ENCODE measurements around a stretch of chr1.

GRCh38 chr1:17404204-17404786, 32.3 kb downstream of the PADI6 start:
- PRO-cap, 3 experiments, result no peak in any of the 3 experiments
- RAMPAGE, long total RNA, 2 experiments, result no peak in any of the 2 experiments
- RRBS, result no CpG with 5 or more reads among the region's 14 CpGs

DNA sequence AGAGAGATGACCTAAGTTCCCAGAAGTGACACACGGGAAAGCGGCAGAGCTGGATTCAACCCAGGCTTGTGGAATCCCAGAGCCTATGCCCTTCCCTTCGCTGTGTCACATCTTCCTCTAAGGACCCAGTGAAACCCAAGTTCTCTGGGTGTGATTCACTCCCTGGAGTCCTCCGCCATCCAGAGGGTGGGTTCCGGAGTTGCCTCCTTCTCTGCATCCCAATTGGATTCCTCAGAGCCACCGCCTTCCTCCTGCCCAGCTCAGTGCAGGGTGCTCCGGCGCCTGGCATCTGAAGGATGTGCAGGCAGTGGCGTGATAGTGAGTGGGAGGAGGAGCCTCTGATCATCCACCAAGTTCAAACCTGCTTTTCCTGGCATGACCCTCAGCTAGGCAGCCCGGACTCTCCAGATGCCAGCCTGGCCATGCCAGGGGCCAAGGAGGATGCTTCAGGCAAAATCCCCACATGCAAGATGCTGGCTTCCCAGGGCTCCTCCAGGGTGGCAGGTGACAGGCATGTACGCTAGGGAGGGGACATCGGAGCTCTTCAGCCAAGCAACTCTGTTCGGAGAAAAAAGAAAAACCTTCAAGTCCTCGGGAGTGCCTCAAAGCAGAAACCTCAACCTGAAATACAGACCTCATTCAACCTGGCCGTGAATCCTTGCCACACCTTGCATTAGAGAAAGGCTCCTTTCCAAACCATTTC, 20.9 kb upstream of the RCC2 start:
- PRO-cap, 3 experiments, result no peak in any of the 3 experiments
- RAMPAGE, long total RNA, 2 experiments, result no peak in any of the 2 experiments
- RRBS, result 75% methylated on average over 3 of the region's 15 CpGs

- PRO-cap, 3 experiments, result no peak in any of the 3 experiments
- RAMPAGE, long total RNA, 2 experiments, result no peak in any of the 2 experiments
- RRBS, result no CpG with 5 or more reads among the region's 2 CpGs
These were observed 13.4 kb upstream of the ARHGEF10L start for GRCh38 chr1:17525919-17526623.

- PRO-cap, 3 experiments, result no peak in any of the 3 experiments
- RAMPAGE, long total RNA, 2 experiments, result no peak in any of the 2 experiments
- RRBS, result 96% methylated on average over 4 of the region's 22 CpGs
These were observed 95.0 kb downstream of the ARHGEF10L start for GRCh38 chr1:17634169-17635137.

- PRO-cap, 3 experiments, result no peak in any of the 3 experiments
- RAMPAGE, long total RNA, 2 experiments, result no peak in any of the 2 experiments
- RRBS, result no CpG with 5 or more reads among the region's 7 CpGs
These were observed 491 bp upstream of the IGSF21 start for GRCh38 chr1:18107162-18107451.

DNA sequence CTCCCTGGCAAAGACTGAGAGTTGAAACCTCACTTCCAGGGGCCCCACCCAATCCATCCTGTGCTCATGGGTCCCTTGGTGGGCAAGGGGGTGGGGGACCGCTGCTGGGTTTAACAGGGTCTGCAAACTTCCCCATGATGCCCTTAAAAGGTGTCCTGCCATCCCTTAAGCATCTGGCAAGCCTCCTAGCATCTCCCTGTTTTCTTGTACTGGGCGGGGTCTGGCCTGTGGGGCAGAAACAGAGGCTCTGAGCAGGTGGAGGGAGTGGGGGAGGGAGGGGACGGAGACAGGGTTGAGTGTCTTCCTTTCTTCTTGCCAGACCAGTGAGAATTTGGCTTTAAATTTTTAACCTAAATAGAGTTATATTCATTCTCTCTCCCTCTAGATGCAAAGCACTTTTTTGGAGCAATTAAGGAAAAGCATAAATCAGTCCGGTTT, 25.1 kb downstream of the IGSF21 start:
- PRO-cap, 3 experiments, result no peak in any of the 3 experiments
- RAMPAGE, long total RNA, 2 experiments, result no peak in any of the 2 experiments
- RRBS, result no CpG with 5 or more reads among the region's 4 CpGs

DNA sequence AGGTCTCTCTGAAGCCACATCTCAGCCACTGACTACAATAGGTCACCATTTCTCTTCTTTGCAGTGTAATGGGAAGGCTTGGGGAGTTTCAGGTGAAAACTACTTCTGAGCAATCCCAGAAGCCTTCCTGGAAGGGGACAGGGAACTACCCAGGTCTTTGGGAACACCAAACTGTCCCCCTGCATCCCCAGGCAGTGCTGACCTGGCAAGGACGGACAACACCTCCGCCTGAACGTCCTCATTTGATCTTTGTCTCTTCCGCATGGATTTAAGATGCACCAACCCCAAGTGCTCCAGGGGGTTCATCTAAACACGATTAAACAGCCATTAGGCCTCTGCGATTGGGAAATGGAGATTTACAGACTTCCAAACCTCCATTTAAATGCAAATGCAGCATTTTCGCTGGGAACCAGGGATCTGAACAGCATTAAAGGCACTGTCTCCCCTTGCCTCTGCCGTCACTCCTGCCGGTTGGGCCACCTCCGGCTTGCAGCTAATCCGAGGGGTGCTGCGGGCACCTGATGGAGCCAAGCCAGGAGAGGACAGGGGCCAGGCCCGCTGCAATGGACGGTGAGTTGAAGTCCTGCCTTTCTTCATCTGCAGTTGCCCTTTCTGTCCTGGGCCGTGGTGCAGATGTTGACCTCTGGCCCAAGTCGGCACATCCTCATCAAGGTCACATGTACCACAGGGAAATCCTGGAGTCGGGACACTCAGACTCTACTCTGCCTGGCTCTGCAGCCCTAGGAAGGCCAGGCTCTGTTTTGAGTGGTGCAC, 70.4 kb upstream of the KLHDC7A start:
- PRO-cap, 3 experiments, result no peak in any of the 3 experiments
- RAMPAGE, long total RNA, 2 experiments, result no peak in any of the 2 experiments
- RRBS, result no CpG with 5 or more reads among the region's 17 CpGs

- PRO-cap, 3 experiments, result no peak in any of the 3 experiments
- RAMPAGE, long total RNA, 2 experiments, result no peak in any of the 2 experiments
- RRBS, result no CpG with 5 or more reads among the region's 12 CpGs
These were observed 16.2 kb upstream of the KLHDC7A start for GRCh38 chr1:18464222-18465145.

DNA sequence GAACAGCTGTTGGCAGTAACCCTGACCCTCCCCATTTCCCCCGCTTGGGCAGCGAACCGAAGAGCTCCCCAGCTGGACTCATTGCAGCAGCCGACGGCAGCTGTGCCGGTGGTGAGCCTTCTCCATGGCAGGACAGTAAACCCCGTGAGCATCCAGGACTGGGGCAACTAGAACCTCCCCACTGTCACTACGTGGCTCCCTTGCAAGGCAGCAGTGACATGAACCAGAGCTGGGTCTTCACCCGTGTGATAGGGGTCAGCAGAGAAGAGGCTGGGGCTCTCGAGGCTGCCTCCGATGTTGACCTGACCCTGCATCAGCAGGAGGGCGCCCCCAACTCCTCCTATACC, 661 bp downstream of the KLHDC7A start:
- PRO-cap, 3 experiments, result no peak in any of the 3 experiments
- RAMPAGE, long total RNA, 2 experiments, result no peak in any of the 2 experiments
- RRBS, result no CpG with 5 or more reads among the region's 12 CpGs

- PRO-cap, 3 experiments, result peak in 1 of 3 experiments; most common minus-strand start chr1:18639566 (in 1)
- RAMPAGE, long total RNA, 2 experiments, result no peak in any of the 2 experiments
- RRBS, result no CpG with 5 or more reads among the region's 5 CpGs
These were observed 8.7 kb downstream of the PAX7 start for GRCh38 chr1:18639307-18639729.

DNA sequence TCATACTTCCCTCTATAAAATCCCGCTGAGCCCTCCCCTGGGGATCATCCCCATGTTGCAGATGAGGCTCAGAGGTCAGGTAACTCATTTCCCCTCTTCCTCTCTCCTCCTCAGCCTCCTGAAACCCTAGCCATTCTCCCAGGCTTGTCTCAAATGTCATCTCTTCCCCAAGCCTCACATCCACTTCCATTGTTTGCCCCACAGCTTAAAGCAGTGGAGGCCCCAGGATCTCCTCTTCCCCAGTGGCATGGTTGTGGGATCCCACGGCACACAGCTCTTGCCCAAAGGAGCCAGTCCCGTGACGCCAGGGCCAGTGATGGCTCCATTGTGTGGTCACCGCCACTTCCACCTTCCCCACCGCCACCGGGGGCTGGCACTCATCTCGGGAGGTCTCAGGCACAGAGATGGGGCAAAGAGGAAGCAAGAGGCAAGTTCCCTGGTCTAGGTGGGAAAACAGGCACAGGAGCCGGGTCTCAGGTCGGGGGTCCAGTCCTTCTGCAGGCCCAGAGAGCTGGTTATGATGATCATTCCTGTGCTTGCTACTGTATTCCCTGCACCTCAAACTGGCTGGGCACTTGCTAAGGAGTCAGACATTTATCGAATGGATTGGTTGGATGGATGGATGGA, 22.9 kb upstream of the ALDH4A1 start:
- PRO-cap, 3 experiments, result no peak in any of the 3 experiments
- RAMPAGE, long total RNA, 2 experiments, result no peak in any of the 2 experiments
- RRBS, result 94% methylated on average over 3 of the region's 11 CpGs

GRCh38 chr1:18955095-18955416, 1.4 kb downstream of the IFFO2 start:
- PRO-cap, 3 experiments, result no peak in any of the 3 experiments
- RAMPAGE, long total RNA, 2 experiments, result no peak in any of the 2 experiments
- RRBS, result no CpG with 5 or more reads among the region's 7 CpGs

- PRO-cap, 3 experiments, result no peak in any of the 3 experiments
- RAMPAGE, long total RNA, 2 experiments, result no peak in any of the 2 experiments
- RRBS, result no CpG with 5 or more reads among the region's 15 CpGs
These were observed 113.6 kb upstream of the IFFO2 start for GRCh38 chr1:19069946-19070549.

DNA sequence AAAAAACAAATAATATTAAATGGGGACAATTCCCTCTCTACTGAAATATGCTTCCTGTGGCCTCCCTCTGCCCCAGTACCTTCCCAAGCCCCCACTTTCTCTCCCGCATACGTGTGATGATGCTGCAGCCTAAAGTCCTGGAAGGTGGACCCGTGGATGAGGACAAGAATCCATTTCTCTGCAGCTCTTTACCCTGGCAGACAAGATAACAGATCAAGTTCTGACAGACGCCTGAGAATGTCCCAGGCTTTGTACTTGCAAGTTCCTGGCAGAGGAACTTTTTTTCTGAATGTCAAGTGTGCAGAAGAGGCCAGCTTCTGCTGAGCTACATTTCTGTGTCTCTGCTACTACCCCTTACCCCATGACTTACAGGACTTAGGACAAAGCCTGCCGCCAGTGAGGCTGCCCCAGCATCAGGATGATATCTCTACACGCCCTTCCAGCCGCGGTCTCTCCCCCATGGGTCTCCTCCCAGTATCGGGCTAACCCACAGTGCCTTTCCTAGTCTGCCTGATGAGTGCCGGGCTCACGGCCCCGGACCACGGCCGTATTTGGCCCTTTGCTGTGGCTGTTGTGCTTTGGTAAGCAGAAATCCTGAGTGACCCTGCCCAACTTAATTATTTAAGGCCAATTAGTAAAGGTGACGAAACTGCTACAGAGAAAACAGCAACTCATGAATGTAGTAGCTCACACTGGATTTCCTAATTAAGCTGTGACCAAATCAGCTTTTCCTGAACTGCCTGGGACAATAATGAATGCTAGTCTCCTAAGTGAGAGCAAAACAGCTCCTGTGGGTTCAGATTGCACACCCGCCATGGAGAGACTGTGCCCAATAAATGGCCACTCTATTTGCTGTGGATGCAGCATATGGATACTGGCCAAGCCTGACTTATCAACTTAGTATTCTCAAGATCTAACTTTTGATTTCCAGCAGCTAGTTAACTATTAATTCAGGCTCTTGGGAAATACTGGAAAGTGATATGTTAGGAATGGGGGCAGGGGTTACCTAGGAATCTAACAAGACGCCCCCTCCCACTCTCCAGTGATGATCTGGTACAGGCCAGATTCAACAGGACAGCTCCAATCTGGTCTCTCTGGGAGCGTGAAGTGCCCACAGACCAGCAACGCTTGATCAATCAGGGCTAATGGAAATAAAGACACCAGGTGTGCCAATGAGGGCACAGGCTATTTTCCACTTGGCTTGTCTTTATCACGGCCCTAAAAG, 123.2 kb upstream of the IFFO2 start:
- PRO-cap, 3 experiments, result no peak in any of the 3 experiments
- RAMPAGE, long total RNA, 2 experiments, result no peak in any of the 2 experiments
- RRBS, result no CpG with 5 or more reads among the region's 20 CpGs

DNA sequence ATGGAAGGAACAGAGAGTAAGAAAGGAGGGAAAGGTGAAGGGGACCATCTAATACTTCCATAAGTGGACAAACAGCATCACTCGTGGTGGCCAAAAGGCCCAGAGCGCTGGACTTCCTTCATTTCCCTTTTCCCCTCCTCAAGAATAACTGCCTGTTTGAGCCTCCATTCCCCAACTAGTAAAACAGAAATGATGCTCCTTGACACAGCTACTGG, 111.2 kb downstream of the UBR4 start:
- PRO-cap, 3 experiments, result no peak in any of the 3 experiments
- RAMPAGE, long total RNA, 2 experiments, result no peak in any of the 2 experiments
- RRBS, result no CpG with 5 or more reads among the region's 2 CpGs

GRCh38 chr1:19127329-19128067, 82.6 kb downstream of the UBR4 start:
- PRO-cap, 3 experiments, result no peak in any of the 3 experiments
- RAMPAGE, long total RNA, 2 experiments, result no peak in any of the 2 experiments
- RRBS, result no CpG with 5 or more reads among the region's 11 CpGs

- PRO-cap, 3 experiments, result no peak in any of the 3 experiments
- RAMPAGE, long total RNA, 2 experiments, result no peak in any of the 2 experiments
- RRBS, result no CpG with 5 or more reads among the region's 19 CpGs
These were observed 24.4 kb downstream of the SLC66A1 start for GRCh38 chr1:19336207-19337240.

DNA sequence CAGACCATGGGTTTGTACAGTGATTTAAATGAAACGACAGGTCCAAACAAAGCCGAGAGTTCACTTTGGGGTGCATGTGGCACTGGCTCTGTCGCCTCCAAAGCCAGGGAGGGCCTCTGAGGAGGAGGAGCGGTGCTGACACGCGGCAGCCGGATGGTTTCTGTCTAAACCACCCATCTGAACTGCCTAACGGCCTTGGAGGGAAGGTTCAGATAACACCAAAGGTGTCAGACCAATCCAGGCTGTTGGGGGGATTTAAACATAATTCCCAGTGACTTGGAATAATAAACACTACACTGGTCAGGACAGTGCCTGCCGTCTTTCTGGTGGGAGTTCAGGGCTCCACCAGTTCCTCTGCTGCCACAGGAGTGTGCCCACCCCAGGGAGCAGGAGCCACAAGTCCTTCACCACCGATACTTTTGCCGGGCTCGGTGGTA, 78.1 kb downstream of the SLC66A1 start:
- PRO-cap, 3 experiments, result no peak in any of the 3 experiments
- RAMPAGE, long total RNA, 2 experiments, result no peak in any of the 2 experiments
- RRBS, result no CpG with 5 or more reads among the region's 12 CpGs

- PRO-cap, 3 experiments, result no peak in any of the 3 experiments
- RAMPAGE, long total RNA, 2 experiments, result no peak in any of the 2 experiments
- RRBS, result no CpG with 5 or more reads among the region's 9 CpGs
These were observed 80.8 kb downstream of the CAPZB start for GRCh38 chr1:19404486-19405033.

GRCh38 chr1:19433083-19433972, 52.0 kb downstream of the CAPZB start:
- PRO-cap, 3 experiments, result peak in 3 of 3 experiments; most common plus-strand start chr1:19433428 (in 1); most common minus-strand start chr1:19433344 (in 2)
- RAMPAGE, long total RNA, 2 experiments, result no peak in any of the 2 experiments
- RRBS, result no CpG with 5 or more reads among the region's 12 CpGs

Data from testis (tissue), 5 donors.